Smooth muscle cell (in vitro differentiated cells): Measurements from ENCODE around the gene KIDINS220.

DNA sequence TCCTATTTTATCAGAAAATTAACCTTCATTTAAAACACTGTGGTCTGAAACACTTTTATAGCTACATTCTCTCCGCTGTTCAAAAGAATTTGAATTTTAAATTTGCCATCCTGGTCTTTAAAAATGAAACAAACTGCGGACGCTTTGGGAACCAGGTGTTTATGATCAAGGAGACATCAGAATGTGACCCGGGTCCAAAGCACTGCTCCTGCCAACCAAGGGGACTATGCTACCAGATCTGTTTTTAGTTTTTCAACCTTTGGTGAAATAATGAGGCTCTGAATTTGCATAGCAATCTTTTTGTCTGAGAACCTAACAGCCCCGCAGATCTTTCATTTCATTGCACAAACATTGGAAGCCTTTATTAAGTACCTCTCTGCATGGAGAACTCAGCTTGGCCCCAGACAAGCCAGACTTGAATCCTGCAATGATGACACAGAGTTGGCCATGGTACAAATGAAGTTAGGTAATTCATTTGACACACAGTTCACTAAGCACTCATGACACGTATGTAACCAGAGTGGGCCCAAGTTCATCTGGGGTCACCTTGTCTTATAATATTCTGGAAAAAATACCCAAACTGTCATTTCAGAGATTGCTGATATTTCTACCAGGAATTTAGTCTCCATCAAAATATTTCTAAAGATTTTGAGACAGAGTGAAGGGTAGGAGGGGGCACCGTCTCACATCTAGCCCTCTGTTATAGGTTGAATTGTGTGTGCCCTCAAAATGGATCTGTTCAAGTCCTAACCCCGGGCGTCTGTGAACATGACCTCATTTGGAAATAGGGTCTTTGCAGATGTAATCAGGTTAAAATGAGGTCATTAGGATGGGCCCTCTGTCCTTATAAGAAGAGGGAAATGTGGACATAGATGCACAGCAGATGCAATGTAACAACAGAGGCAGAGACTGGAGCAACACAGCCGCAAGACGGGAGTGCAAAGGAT is 439.1 kb upstream of the ID2 start:
- RAMPAGE, long total RNA: no peak

DNA sequence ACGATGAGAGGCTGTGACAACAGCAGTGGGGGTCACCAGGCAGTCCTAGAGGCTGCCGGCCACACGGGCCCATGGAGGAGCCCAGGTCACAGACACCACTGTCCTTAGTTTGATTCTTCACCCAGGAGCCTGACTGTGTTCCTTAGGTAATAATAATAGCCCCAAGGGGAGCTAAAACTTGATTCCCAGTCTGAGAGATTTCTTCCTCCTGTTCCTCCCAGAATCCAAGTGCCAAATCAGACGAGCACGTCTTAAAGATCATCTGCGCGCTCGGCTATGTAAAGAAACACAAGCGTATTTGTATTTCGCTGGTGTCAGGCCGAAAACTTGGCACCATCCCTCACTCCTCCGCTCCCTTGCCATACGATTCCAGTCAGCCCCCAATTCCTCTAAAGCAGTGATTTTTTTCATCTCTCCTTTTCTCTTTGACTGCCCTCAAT is 131.0 kb upstream of the ID2 start:
- RAMPAGE, long total RNA: no peak

- RAMPAGE, long total RNA: no peak
Observed at GRCh38 chr2:8679609-8679844, 2.3 kb upstream of the ID2 start.

DNA sequence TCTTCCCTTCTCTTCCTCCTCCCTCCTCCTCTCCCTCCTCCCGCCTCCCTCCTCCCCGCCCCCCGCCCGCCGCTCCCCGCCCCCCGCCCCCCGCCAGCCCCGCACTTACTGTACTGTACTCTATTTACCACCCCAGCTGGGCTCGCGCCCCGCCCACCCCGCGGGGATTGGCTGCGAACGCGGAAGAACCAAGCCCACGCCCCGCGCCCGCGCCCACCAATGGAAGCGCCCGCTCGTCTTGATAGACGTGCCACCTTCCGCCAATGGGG is 204 bp upstream of the ID2 start:
- RAMPAGE, long total RNA: no peak

GRCh38 chr2:8685528-8686346 is 3.9 kb downstream of the ID2 start:
- RAMPAGE, long total RNA: no peak

- RAMPAGE, long total RNA: no peak
Observed at GRCh38 chr2:8732799-8733468, 51.1 kb downstream of the ID2 start.

- RAMPAGE, long total RNA: no peak
Observed at GRCh38 chr2:8802697-8803187, 34.7 kb downstream of the KIDINS220 start.

- RAMPAGE, long total RNA: start-site peak on the minus strand at chr2:8837596-8837608, 342 and 24 reads in 2 replicates
Observed at GRCh38 chr2:8837138-8838096, at the start of gene KIDINS220. Gene KIDINS220, minus strand, starts transcription at chr2:8837613.

- RAMPAGE, long total RNA: no peak
Observed at GRCh38 chr2:8986175-8986743, 17.2 kb downstream of the MBOAT2 start.

DNA sequence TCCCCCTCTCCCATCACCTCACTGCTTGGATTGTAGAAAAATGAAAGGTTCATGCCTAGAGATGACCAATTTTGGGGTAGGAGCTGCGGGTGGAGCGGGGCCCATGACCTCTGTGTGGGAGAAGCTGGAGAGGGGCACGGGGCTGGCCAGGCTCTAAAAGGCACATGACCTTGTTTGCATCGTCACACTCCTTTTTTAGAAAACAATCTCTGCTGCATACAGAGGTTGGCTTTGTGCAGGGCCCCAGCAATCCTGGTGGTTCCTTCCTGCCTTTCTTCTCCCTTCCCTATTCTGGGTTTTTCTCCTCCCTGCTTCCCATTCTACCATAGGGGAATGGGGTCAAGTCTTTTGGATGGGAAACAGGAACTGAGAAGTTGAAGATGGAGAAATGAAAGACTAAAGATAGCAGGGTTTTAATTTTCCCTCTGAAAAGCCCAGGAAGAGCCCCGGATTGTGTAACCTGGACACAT is 53.8 kb downstream of the ASAP2 start:
- RAMPAGE, long total RNA: no peak

DNA sequence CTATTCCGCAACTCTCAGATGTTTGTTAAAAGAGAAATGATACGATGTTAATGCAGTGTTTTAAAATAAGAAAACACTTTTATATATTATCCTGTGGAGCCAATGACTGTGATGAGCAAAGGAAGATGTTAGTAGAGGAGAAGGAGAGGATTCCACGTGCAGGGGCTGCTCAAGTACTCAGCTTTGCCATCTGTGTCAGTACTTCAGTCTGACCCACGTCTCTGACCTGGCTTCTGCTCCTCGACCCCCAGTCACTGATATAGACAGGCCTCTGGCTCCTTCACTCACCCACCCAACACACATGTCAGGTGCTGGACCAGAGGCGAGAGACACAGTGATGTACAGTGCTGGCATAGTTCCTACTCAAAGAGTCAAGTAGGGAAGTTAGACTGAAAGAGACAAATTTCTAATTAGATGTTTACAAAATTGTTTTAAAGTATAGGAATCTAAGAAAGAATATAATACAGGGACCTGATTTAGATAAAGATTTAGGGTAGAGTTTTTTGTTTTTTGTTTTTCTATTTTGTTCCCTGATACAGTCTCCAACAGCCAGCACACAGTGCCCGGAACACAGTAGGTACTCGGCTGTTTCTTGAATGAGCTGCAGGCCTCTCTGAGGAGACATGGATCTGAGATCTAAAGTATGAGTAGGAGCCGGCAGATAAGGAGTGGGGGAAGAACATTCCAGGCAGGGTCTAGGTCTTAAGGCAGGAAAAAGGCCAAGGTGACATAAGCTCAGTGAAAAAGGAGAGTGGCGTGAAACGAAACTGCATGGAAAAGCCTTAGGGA is 94.7 kb downstream of the ITGB1BP1 start:
- RAMPAGE, long total RNA: no peak

DNA sequence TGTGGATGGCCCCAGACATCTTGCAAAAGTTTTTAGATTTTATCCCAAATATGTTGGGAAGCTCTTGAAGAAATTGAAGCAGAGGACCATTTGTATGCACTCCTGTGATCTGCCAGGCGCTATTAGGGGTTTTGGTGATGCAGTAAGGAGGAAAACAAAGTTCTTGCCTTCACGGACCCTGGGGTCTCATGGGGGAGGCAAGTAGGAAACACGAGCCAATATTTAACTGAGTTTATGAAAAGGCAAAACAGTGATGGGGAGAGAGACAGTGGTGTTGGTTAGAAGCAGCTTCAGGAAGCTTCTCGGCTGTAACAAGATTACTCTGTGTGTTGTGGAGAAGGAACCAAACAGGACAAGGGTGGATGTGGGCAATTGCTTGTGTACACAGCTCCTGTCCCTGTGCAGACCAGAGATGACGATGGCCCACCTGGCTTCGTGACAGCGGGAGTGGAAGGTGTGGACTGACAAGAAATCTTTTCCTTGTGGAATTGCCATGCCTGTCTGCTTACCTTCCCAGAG is 94.0 kb downstream of the ITGB1BP1 start:
- RAMPAGE, long total RNA: no peak

DNA sequence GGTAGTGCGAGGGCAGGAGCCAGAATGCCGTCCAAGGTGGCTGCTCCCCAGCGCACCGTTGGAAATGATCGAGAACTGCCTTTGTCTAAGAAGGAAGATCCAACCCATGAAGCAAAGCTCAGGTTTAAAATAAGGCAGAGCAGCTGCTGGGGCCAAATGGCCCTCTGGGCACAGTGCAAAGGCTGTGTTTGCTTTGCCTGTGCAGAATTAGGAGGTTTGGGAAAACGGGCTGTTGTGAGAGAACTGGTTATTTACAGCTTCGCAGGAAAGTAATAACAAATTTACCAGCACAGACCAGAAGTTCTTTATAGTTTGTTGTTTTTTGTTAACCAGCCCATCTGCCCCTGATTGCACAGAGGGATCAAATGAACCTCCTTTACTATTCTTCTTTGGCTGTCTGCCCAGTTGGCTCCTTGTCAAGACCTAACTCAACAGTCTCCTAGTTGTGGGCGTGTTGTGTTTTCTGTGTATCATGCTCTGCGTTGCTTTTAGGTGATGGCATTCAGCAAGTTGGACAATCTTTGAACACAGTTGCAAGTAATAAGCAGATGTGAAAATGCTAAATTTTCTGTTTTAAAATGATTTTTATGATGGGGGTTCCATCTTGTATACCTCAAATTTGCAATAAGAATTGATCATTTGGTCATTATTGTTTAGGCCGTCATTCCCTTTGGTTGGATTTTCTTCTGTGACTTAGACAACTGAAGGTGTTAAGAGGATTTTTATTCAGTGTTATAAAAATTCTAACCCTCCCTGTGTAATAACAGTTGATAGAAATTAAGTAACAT is 86.3 kb downstream of the ITGB1BP1 start:
- RAMPAGE, long total RNA: no peak

GRCh38 chr2:9345139-9345975 is 78.0 kb downstream of the ITGB1BP1 start:
- RAMPAGE, long total RNA: no peak

DNA sequence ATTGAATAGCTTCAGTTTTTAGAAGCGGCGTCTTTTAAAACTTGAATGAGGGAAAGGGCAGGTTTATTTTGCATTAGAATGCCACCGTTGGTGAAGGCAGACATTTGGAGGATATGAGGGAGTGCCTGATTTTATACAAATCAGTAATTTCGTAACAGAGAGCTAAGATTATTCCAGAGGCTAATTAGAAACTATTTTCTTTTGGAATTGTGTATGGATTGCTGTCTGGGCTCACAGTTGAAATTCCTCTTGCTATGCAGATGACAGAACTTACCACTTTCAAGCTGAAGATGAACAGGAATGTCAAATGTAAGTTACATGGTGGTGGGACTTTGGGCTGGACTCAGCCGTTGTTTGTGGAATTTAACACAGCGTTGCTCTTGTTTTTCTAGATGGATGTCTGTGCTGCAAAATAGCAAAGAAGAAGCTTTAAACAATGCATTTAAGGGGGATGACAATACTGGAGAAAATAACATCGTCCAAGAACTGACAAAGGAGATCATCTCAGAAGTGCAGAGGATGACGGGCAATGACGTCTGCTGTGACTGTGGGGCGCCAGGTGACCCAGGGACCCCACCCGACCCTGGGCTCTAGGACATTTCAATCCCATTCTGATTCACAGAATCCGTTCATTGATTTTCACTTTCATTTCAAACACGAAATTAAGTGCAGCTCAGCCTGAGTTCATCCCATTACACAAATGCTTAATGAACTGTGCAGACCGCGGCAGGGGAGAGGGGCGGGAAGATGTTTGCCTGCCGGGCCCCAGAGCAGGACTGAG is 67.4 kb downstream of the ITGB1BP1 start:
- RAMPAGE, long total RNA: no peak

DNA sequence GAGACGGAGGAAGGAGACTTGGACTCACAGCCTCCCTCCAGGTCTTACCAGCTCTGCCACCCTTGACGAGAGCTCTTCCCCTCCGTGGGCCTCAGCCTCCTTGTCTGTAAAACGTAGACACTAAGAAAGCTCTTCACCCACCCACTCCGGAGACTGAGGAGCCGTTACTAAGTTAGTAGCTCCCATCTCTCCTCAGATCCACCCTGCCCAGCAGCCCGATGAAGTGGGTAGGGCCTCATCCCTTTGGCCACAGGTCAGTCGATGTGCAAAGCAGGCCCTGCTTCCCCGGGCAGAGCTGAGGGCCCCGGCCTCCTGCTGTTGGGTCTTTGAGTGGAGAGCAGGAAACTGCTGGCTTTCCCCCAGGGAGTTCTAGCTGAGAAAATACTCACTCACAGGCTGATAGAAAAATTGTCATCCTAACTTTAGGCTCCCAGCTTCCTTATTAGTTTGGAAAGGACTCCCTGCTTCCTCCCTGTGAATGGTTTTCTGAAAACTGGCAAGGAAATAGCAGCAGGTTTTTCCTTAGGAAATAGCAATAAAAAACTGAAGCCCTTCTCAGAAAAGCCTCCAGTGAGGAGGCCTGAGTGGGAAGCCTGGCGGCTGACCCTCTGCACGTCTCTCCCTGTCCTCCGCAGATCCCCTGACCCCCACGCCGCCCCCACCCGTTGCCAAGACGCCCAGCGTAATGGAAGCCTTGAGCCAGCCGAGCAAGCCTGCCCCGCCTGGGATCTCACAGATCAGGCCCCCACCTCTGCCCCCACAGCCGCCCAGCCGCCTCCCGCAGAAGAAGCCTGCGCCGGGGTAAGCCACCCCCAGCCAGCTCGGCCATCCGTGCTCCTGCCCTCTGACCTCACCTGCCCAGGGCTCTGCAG is 30.2 kb downstream of the ITGB1BP1 start:
- RAMPAGE, long total RNA: no peak

DNA sequence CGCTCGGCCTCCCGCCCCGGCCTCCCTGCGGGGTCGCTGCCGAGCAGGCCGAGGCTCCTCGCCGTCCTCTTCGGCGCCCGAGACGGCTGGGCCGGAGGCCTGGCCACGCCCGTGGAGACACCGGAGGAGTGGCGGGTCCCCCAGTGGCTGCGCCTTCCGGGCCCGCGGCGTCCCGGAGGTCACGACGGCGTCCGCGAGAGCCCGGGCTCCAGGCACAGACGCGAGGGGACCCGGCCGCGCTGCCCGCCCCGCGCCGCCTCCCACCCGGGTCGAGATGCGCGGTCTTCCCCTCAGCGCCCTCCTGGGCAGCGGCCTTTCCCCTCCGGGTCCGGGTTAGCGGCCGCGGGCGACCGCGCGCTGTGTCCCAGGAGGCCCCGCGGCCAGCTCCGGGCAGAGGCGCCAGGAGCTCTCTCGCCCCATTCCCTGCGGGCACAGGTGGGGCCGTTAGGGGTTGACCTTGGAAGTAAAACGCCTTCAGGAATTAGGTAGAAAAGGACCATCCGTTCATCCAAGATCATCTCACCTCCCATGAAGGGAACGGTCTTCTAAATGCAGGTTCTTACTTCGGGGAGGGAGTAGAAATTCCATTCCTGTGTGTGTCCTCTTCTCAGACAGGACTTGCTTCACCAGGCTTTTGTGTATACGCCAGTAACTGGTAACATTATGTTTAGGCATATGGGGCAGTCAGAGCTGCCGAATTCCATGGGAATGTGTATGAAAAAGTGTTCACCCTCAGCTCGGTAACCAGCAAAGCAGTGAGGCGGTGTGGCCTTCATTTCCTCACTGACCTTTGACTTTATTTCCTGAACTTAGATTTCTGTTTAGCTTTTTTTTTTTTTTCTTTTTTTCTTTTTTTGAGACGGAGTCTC is 546 bp downstream of the IAH1 start:
- RAMPAGE, long total RNA: no peak

DNA sequence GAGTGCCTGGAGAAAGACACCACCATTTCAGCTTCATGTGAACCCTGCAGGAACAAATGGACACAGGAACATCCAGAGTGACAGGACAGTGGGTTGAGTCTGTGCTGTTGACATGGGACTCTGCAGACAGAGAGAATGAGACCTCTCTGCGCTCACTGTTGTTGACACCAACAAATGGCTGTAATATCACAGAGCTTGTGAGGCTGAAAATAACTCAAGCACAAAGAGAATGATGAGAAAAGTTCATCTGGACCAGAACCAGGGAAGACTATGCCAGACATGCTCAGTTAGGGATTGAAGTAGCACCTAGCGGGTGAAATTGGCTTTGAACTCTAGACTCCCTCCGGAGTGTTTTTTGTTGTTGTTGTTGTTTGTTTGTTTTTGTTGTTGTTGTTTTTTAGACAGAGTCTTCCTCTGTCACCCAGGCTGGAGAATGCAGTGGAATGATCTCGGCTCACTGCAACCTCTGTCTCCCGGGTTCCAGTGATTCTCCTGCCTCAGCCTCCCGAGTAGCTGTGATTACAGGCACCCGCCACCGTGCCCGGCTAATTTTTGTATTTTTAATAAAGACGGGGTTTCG is 37.1 kb upstream of the YWHAQ start:
- RAMPAGE, long total RNA: no peak

GRCh38 chr2:9782142-9782819 is 61.0 kb upstream of the TAF1B start:
- RAMPAGE, long total RNA: no peak

DNA sequence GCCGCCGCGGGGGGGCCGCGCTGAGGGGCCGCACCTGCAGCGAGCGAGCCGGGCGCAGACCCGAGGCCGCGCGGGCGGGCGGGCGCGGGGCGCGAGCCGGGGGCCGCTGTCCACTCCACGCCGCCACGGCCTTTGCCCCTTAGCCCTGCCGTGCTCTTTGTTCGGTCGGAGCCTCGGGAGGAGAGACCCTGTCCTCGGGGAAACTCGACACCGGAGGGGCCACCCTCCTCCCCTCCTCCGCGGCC is 305 bp downstream of the GRHL1 start:
- RAMPAGE, long total RNA: no peak